AG08470 (cell line): ENCODE measurements around a stretch of chr10.

DNA sequence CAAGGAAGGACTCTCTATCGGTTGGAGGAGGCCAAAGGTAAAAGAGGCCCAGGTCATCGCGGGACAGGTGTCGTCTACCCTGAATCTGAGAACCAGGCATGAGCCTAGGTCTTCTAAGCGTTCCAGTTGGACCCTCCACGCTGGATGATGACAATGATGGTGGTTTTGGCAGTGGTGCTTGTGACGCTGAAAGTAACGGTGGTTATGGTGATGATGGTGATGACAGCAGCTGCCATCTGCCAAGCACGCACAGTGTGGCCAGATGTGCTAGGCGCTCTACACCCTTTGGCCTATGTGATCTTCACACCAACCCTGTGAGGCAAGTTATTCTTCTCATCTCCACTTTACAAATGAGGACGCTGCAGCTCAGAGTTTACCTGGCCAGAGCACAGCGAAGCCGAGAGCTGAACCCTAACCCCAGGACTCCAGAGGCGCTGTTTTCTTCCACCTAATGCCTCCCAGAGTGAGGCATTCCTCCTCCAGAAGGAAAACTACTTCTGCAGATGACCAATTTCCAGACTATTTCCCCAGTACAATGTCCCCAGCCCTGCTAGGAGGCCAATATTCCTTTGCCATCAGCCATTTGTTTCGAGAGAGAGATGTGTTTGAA lies 93.8 kb downstream of the FAM53B start:
- RRBS = no CpG with 5 or more reads among the region's 15 CpGs

- RRBS = no CpG with 5 or more reads among the region's 5 CpGs
Observed at GRCh38 chr10:124671784-124672189, 72.4 kb downstream of the FAM53B start.

DNA sequence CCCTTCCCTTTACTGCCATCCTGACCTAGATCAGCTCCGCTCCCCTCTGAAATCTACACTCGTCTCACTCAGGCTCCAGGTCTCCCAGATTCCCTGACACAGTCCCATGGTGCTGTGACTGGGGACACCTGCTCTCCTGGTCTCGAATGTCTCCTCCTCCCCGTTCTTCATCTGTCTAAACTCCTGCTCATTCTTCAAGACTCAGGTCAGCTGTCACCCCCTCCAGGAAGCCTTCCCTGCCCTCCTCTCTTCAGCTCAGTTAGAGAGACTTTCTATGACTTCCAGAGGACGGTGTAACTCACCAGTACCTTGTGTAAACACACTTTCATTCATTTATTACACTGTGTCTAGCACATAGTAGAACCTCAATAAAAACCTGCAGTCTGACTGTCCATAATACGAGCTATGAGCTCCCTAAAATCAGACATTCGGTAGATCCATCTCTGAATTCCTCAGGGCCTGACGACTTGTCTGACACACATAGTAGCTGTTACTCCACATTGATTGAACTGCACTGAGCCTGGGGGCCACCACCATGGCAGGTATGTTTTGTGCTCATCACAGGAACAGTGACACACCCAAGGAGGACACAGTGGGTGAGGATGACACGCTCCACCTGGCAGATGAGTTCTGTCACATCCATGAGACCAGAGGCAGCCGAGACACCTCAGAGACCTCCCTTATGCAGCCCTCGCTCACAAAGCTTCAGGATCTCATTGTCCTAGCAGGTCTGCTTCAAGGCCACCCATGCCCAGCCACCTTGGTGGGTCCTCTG lies 10.2 kb downstream of the FAM53B start:
- RRBS = no CpG with 5 or more reads among the region's 11 CpGs

GRCh38 chr10:124741253-124741802 lies 2.9 kb downstream of the FAM53B start:
- RRBS = no CpG with 5 or more reads among the region's 12 CpGs

DNA sequence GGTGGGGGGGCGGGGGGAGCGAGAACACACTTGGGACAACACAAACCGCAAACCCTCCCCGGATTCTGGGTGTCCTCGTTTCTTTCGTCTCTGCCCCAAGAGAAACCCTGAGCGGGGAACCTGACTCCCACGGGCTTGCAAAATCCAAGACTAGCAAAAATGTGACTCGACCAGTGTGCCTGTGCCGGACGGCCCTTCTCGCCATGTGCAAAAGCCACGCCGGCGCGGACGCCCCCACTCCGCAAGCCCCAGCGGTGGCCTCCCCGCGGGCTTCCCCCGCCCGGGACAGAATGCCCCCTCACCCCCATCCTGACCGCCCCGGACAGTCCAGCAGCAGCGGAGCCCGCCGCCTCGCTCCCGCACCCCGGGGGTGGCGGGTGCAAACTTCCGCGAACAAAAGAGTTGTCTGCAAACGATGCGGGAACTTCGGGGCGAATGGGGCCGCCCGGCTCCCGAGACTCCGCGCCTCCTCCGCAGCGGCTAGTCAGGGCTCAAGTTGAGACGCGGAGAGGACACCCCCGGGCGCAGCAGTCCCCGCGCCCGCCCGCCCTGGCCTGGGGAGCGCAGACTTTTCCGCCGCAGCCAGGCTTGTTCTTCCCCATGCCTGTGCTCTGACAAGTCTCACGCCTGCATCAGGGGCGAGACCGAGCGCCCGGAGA lies 899 bp downstream of the FAM53B start:
- RRBS = 2% methylated on average over 39 of the region's 61 CpGs

GRCh38 chr10:124748993-124749723 lies 5.0 kb upstream of the FAM53B start:
- RRBS = no CpG with 5 or more reads among the region's 4 CpGs

DNA sequence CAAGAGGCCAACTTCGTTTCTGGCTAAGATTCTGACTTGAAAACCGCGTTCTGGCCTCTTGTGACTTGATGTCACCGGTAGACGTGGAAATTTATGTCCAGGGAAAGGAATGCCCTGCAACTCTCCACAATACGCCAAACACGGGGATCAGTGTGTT lies 458 bp upstream of the EEF1AKMT2 start:
- RRBS = 0% methylated on average over 2 of the region's 7 CpGs

- RRBS = no CpG with 5 or more reads among the region's 3 CpGs
Observed at GRCh38 chr10:124928529-124929071, 13.3 kb upstream of the ZRANB1 start.

GRCh38 chr10:124995462-124996108 lies 32.3 kb downstream of the CTBP2 start:
- RRBS = no CpG with 5 or more reads among the region's 17 CpGs

- RRBS = no CpG with 5 or more reads among the region's 8 CpGs
Observed at GRCh38 chr10:125054824-125055361, 27.0 kb upstream of the CTBP2 start.

DNA sequence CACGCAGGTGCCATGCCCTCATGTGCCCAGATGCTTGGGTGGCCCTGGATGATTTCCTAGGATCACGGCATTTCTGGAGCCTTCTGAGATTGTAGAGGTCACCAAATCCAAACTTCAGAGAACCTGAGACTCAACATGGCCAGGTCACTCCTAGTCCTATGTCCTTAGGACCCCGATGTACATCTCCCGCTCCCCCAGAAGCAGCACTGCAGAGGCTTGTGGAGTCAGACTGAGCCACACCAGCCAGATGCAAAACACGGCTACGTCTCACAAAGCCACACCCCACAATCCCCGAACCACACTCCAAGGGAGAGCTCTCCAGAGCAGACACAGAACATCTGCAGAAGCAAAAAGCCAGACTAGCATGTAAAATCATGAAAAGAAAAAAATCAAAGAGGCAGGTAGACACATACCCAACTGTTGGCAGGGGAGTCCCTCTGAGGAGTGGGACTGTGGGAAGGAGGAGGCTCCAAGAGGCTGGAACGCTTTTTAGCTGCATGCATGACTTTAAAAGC lies 27.5 kb upstream of the CTBP2 start:
- RRBS = no CpG with 5 or more reads among the region's 8 CpGs

GRCh38 chr10:125075622-125076644 lies 48.1 kb upstream of the CTBP2 start:
- RRBS = no CpG with 5 or more reads among the region's 17 CpGs

- RRBS = no CpG with 5 or more reads among the region's 19 CpGs
Observed at GRCh38 chr10:125113826-125114508, 86.1 kb upstream of the CTBP2 start.

DNA sequence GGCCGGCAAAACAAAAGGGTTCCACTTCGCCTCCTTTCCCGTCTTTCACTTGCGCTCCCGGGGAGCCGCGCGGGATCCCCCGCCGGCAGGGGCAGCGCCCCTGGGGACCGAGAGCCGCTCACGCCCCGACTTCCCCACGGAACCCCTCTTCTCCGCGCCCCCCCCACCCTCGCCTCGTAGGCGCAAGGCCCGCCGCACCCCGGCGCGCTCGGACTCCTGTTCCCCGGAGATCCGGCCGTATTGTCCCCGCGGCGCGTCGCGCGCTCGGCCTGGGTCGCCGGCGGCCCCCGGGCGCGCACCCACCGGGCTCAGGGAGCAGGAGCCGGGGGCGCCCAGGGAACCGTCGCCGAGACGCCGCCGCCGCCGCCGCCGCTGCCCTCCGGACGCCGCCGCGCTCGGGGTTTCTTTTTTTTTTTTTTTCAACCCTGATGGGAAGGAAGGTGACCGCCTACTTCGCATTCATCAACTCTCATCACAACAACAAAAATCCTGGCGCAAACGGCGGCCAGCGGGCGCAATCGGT lies 131.7 kb upstream of the CTBP2 start:
- RRBS = 2% methylated on average over 33 of the region's 71 CpGs

DNA sequence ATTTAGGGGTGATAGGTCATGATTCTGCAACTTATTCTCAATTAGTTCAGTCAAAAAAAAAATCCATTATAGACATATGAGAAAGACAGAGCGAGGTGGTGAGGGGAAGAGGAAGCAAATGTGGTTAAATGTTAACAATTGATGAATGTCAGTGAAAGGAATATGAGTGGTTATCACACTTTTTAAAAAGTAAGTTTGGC lies 253.5 kb upstream of the CTBP2 start:
- RRBS = no CpG with 5 or more reads among the region's 1 CpG

DNA sequence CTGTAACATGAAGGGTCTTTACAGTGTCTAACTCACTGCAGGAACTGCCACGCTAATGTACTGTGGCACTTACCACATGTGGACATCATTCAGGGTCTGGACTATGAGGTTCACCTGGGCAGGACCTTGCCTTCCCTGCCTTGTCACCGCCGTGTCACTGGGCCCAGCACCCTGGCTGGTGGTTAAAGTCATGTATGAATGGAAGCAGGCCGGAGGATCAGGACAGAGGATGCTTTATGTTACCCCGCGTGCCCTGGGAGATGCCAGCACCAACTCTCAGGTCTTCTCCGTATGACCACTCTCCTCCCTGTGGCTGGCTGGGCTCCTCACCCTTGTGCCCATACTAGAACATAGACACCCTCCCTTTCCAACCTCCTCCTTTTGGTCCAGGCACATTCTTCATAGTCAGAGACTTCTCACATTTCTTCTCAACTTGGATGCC lies 240.1 kb downstream of the TEX36 start:
- RRBS = no CpG with 5 or more reads among the region's 7 CpGs

- RRBS = 46% methylated on average over 21 of the region's 37 CpGs
Observed at GRCh38 chr10:125896160-125896372, 298 bp upstream of the FANK1 start.

DNA sequence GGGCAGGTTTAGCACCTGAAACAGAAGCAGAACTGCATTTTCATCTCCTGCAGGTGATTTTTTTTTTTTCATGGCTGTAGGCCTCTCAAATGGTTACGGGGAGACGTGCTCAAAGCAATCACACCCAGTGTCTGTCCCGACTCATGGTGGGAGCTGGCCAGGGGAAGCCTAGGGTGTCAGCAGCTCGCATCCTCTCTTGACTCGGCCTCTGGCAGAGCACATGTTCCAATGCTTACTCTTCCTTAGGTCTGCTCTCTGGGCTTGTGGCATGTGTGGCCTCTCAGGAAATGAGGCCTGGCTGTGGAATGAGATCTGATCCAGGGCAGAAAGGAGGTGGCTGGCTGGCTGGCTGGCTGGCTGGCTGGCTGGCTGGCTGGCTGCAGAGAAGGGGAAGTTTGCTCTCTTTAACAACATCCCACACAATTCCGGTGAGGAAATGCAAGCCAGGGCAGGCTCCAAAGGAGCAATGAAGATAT lies 153.3 kb downstream of the FANK1 start:
- RRBS = no CpG with 5 or more reads among the region's 6 CpGs

DNA sequence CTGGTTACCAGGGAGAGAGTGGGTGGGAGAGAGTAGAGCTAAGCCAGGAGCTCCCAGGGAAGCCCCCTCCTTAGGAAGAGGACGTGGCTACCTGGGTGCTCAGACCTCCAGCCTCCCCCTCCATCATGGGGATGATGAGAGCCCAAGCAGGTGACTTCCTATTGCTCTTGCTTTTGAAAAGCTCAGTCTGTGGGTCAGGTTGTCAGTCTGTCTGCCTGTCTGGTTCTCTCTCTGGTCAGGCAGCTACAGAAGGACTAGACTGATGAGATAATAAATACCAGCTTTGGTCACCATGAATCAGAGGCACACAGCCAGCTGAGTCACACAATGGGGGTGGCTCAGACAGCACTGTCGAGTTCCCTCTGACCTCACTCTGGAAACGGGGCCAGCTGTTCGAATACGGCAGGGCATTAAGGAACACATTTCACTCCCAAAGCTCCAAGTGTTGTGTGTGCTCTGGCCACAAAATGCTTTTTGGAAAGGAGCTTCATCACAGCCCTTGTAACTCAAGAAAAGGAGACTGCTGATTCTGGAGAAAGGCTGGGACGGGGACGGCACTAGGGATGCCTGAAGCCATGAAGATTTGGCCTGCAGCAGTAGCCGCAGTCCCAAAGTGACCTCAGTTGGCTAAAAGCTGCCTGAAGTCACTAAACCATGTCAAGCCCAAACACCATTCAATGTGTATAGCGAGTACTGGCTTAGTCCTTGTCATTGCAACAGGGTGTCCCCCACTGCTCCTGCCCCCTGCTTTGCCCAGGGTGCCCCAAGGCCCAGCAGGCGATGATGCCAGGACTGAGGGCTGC lies 166.2 kb downstream of the FANK1 start:
- RRBS = no CpG with 5 or more reads among the region's 10 CpGs

DNA sequence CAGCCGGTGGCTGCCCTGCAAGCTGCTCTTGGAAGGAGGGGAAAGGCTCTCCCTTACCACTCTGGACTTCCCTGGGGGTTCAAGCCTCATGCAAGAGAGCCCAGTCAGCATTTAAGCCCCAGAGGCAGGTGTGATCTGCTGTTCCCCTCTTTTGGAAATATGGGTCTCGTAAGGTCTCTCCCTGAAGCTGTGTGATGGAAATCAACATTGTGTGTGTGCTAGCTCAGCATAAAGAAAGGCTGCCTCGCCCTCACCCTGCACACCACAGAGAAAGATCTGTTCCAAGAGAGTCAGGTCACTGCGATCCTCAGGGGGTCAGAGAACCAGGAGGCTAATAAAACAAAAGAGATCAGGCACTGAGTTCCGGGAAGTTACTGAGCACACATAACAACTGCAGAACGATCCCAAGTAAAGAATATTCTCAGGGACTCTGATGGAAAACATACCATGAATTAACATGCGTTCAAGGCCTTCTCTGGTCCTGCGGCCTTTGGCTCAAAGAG lies 212.4 kb downstream of the ADAM12 start:
- RRBS = no CpG with 5 or more reads among the region's 8 CpGs